NALM6 (cell line): Measurements from ENCODE around the gene GSTT2B.

GRCh38 chr22:23067789-23068049, 2.6 kb upstream of the GNAZ start:
- PRO-cap: no peak

- PRO-cap: bidirectional peak, plus-strand start at chr22:23216118, minus-strand start at chr22:23216003
Observed at GRCh38 chr22:23215438-23216347, 35.4 kb downstream of the BCR start.

GRCh38 chr22:23265103-23265534, 84.8 kb downstream of the BCR start:
- PRO-cap: no peak

- PRO-cap: no peak
Observed at GRCh38 chr22:23433133-23434112, 146.7 kb downstream of the IGLL1 start.

DNA sequence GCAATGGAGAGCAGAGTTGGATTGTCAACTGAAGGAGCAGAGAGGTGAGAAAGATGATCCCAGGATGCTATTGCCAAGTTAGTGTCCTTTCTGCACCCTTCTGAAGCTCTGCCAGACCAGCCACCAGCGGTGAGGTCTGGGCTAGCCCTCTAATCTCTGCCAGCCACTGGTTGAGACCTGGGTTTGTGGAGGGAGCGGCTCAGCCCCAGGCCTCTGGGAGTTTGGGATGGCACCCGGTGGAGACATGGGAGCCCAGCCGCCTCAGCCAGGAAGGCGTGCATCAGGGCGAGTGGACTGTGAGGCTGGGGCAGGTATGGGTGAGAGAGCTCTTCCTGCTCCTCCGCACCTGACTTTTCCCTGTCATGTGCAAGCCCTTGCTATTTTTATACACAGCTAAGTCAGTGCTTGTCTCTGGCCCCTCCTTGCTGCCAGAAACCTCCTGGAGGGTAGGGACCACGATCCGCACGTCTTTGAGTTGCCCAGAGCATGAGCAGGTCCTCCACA, 53.6 kb downstream of the IGLL1 start:
- PRO-cap: no peak

DNA sequence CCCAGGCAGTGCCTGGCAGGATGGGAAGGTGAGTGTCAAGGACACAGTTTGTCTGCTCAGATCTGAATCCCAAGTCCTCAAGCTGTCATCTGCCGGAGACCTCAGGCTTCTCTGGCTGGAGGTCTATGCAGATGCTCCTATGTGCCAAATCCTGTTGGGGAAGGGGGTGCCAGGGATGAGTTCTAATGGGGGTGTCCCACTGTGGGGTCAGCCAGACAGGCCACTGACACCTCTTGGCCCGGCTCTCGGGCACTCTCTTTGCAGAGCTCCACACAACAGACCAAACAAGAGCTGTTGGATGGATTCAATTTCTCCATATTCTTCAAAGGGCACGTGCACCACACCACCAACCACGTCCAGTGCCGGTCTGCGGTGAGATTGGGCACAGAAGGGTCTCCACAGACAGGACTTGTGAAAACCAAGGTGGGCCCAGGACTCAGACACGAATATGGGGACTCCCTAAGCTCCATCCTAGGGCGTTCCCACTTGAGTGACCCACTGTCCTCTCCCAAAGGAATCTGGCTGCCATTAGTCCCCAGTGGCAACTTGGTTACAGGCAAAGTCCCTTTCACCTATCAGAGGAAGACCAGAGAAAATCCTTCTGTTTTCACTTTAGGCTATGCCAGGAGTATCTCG, 2.2 kb upstream of the RGL4 start:
- PRO-cap: no peak

- PRO-cap: bidirectional peak, plus-strand start at chr22:23753632, minus-strand start at chr22:23753543
Observed at GRCh38 chr22:23753460-23753983, 703 bp downstream of the VPREB3 start.

DNA sequence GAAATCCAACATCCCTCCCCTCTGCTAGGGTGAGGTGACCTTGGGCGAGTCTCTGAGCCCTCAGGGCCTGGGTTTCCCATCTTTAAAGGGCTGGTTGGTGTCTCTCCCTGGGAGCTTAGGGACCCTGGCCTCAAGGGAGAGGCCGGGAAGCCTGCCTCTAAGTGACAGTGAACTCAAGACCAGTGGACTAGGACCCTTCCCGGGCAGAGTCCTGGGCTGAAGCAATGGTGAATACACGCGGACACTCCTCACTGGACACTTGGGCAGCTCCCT, 786 bp downstream of the CHCHD10 start:
- PRO-cap: no peak

DNA sequence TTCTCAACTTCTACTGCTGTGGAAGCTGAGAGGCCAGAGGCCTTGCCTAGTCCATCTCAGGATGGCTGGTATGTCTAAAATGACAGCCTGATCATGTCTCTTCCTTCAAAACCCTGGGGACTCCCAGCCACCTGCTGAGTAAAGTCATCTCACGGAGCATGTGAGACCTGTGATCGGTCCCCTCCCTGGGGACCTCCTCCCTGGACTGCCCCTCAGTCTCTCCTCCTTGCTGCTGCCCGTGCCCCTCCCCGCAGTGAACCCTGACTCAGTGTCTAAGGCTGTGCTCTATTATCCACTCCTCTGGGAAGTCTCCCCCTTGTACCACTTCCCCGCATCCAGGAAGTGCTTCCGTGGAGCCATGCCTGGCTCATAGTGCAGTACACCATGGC, 13.6 kb downstream of the SMARCB1 start:
- PRO-cap: unidirectional peak, plus-strand start at position 251 of the sequence

DNA sequence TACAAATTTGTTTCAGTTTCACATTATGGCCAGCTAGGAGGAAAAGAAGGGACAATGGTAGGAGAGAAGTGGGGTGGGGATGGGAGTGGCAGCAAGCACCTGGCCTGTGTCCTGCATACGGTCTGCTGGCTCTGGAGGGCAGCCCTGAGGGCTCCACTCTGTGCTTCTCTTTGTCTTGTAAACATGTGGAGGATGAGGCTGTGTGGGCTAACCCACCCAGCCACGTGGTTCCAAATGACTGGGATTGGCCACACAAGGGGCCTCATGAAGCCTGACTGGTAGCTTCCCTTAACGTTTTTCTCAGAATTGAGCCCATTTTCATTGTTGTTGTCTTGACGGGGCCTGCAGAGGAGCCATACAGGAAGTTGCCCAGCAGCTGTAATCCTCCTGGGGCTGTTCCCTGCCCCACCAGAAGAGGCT, 18.1 kb downstream of the DERL3 start:
- PRO-cap: bidirectional peak, plus-strand start at position 316 of the sequence, minus-strand start at position 185 of the sequence

- PRO-cap: no peak
Observed at GRCh38 chr22:23961099-23961536, at the start of gene GSTT2B. Gene GSTT2B, minus strand, starts transcription at chr22:23961195.

DNA sequence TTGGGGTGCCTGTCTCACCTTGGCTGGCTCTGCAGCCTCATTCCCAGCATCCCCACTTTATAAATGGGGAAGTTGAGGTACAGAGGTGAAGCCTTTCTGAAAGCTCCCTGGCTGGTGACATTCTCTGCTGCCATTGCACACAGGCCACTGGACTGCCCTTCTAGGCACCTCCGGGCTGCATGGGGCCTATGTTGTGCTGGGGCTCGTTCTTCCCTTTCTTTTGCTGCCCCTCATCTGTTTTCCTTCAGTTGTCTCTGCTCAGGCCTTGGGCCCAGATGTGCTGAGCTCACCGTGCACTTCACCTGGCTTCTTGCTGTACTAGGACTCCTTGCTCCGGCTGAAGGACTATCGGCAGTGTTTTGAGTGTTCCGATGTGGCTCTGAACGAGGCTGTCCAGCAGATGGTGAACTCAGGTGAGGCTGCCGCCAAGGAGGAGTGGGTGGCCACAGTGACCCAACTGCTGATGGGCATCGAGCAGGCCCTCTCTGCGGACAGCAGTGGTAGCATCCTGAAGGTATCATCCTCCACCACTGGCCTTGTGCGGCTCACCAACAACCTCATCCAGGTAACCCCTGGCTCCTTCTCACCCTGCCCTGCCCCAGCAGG, 59.5 kb downstream of the CABIN1 start:
- PRO-cap: no peak

GRCh38 chr22:24148693-24149010, 32.6 kb upstream of the SUSD2 start:
- PRO-cap: no peak

DNA sequence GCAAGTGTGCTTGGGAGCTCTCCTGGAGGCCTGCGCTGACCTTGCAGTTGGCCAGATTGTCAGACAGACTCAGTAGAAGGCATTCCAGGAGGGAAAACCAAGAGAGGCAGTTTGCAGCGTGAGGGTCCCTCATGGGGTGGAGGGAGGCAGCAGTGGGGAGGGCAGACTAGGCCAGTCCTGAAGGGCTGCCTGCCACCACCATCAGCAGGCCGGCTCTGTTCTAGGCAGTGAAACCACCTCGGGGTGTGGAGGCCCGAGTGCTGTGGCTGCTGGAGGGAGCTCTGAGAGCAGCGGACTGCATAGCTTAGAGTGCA, 31.0 kb upstream of the SUSD2 start:
- PRO-cap: no peak

DNA sequence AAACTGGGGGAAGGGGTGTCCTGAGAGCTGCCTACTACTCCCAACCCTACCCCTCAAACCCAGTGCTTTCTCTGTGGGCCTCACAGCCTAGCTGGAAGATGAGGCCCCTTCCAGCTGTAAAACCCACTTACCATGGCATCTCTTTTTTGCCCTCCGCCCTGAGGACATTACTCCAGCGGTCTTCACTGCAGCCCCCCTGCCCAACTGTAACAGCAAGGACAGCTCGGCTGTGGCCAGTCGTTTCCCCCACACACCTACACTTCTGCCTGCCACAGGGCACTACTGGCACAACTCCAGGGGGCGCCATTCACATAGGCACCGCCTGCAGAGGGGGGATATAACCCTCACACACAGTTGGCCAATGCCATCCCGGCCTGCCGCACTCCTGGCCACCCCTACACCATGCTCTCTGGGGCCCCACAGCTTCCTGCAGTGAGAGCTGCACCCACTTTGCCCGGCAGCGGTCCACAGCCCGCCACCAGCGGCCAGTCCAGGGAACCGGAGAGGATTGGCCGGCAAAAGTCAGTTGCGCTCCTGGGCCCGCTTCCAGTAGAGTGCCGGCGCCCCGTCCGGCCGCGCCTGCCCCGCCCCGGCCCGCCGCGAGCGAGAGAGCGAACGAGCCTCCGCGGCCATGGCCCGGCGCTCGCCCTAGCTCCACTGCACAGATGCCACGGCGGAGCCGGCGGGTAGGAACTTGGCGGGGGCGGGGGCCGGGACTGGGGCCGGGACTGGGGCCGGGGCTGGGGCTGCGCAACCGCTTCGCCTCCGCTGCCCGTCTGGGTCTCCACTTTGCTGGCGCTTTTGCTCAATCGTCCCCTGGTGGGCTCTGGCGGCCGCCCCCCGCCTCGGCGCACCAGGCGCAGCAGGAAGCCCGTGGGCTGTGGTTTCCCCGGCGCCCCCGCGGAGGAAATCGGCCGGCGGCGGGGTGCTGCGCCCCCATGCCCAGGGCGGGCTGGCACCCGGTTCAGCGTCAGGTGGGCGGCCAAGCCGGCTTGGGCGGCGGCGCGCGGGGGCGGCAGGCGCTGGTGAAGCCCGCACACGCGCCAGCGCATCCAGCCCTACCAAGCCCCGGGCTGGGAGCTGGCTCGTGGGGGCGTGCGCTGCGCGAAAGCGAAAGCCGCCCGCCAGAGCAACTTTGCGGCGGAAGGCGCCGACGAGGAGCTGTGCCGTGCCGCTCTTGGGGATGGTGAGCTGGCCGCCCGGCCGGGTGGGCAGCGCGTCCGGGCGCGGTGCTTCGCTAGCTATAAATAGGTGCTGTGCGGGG, 25.5 kb upstream of the SUSD2 start:
- PRO-cap: bidirectional peak, plus-strand start at position 662 of the sequence, minus-strand start at position 667 of the sequence; bidirectional peak, plus-strand start at position 1,132 of the sequence, minus-strand start at position 1,082 of the sequence

- PRO-cap: no peak
Observed at GRCh38 chr22:24246136-24246781, 1.4 kb upstream of the GGT5 start.

- PRO-cap: no peak
Observed at GRCh38 chr22:24303034-24303859, 32.6 kb downstream of the SPECC1L start.

DNA sequence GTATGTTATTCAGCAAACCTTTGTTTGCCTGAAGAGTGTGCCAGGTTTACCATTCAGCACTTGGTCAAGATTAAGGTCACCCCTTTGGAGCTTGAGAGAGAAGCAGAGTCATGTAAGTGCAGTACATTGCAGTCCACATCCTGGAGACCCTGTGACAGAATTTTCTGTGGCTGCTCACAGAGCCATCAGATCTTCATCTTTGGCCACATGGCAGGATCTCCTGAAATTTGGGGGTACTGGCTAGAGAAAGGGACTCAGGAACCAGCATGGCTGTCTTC, 29.6 kb upstream of the ADORA2A start:
- PRO-cap: no peak

- PRO-cap: no peak
Observed at GRCh38 chr22:24419642-24420593, 7.5 kb upstream of the ADORA2A start.

GRCh38 chr22:24497441-24498520, 2.6 kb downstream of the UPB1 start:
- PRO-cap: no peak